Placental epithelial cell (primary cell): ENCODE measurements around the gene LRCOL1.

DNA sequence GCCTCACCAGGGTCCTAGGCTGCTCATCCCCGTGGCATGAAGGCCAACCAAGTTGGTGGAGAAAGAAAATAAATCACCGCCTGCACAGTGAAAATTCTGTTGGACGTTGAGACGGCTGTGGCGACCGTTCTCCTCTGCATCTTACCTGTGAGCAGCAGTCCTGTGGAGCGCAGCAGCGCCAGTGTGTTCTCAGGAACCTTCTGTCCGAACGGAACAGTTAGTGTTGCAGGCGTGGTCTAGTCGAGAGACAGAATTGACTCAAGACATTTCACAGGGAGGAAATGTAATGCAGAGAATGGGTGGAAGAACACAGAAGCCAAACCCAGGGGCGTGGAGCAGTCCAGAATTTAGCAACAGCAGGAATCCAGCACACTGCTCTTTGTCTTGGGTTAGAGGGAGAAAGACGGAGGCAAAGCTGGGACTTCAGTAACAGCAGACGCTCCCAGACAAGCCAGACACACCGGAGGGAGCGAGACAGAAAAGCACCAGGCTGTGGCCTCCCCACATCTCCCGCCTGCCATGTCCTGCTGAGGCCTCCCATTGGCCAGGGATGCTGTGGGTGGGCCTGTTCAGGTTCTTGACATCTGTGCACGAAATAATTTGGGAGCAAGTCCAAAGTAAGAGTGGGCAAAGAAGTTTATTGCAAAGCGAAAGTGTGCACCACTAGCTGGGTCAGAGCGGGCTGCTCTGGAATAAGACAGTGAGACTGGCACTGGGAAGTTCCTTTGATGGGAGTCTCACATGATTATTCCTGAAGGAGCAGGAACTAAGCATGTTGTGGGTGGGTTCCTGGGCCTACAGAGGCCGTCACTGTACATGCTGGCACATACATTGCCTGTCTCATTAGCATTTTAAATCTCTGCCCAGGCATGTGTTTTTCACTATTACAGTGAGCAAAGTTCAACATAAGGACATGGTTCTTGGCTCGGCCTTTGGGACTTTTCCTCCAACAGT lies 339.4 kb upstream of the SFSWAP start:
- CAGE, long polyA plus RNA, result no peak

- CAGE, long polyA plus RNA, result no peak
Measured at GRCh38 chr12:131434354-131435220, 276.3 kb upstream of the SFSWAP start.

DNA sequence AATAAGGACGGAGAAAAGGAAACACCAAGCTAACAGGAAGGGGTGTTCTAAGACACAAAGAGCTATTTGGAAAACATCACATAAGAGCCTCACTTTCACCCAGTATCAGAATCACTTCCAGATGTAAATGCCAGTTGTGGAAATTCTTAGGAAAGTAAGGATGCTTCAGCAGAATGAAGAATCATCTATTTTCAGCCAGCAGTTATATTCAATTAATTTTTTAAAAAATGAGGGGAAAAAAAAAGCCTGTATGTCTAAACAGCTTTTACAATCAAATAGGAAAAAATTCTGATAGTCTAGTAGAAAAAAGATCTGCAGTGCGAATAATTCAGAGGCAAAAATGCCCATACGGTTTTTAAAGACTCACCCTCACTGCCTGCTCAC lies 25.3 kb downstream of the SFSWAP start:
- CAGE, long polyA plus RNA, result no peak

- CAGE, long polyA plus RNA, result no peak
Measured at GRCh38 chr12:131916810-131917505, 12.1 kb upstream of the PUS1 start.

GRCh38 chr12:131989736-131990456 lies 40.2 kb downstream of the EP400 start:
- CAGE, long polyA plus RNA, result no peak

DNA sequence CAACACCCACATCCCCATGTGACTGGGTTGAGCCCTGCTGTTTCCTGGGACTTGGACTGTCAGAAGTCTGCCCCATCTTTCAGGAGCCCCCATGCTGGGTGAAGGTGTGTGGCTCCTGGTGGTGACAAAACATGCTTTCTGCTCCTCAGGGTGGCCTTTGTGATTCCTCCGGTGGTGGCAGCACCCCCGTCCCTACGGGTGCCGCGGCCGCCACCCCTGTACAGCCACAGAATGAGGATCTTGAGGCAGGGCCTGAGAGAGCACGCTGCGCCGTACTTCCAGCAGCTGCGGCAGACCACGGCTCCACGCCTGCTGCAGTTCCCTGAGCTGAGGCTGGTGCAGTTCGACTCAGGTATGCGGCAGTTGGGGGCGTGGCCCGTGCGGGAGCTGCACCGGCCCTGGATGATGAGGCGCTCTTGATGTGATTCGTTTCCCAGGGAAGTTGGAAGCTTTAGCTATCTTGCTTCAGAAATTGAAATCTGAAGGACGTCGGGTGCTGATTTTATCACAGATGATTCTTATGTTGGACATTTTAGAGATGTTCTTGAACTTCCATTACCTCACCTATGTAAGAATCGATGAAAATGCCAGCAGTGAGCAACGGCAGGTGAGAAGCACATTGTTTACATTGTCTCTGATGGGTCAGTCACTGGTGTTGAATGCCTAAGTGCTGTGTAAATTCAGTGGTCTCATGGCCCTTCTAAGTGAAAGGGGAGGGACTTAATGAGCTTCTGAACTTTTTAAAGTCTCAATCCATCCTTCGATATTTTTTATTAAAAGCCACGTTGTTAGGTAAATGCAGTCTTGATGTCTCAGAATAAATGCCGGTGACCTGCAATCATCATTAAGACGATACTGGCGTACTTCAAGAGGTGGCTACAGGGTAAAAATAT lies 80.1 kb downstream of the EP400 start:
- CAGE, long polyA plus RNA, result no peak

DNA sequence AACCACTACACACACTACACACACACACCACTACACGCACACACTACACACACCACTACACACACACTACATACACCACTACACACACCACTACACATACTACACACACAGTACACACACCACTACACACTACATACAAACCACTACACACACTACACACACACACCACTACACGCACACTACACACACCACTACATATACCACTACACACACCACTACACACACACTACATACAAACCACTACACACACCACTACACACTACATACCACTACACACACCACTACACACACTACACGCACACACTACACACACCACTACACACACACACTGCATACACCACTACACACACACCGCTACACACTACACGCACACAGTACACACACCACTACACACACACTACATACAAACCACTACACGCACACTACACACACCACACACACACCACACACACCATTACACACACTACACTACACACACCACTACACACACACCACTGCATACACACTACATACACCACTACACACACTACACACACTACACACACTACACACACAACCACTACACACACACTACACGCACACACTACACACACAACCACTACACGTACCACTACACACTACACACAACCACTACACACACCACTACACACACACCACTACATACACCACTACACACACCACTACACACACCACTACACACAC lies 11.8 kb downstream of the NOC4L start:
- CAGE, long polyA plus RNA, result no peak

DNA sequence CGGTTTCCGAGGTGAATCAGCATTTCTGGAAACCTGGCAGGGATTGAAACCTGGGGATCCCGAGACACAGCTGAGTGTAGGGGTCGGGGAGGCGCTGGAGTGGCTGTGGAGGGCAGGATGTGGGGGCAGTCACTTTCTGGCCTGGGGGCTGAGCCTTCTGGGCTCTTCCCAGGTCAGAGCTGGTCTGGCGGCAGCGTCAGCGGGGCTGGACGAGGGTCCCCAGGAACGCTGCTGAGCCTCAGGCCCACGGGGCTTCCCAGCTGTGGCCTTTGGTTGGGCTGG lies 23.7 kb downstream of the NOC4L start:
- CAGE, long polyA plus RNA, result no peak

- CAGE, long polyA plus RNA, result no peak
Measured at GRCh38 chr12:132444740-132445913, 44.8 kb upstream of the FBRSL1 start.

DNA sequence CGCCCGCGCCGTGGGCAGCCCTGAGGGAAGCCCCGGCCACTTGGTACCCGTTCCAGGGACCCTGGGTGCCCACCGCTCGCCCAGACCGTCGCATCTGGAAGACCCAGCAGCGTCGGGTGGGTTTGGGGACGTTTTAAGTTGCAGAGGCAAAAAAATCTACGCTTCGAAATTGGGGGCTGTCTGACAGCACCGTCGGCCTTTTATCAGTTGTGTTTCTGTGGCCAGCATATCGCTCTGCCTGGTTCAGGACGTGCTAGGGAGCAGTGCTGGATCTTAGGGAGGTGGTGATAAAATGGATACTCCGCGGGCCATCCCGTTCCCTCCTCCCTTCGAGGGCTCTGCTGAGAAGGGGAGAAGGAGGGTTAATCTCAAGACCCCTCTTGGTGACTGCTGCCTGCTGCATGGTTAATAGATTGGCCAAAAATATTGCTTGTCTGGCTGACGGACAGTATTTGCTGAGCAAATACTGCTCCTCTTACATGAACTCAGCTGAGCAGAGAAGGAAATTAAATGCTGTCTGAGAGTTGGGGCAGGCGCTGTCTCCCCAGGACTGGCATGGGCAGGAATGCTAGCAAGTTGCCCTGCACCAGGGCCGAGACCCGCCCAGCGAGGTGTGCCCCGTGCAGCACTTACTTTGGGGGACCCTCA lies 1.1 kb downstream of the FBRSL1 start:
- CAGE, long polyA plus RNA, result no peak

- CAGE, long polyA plus RNA, result no peak
Measured at GRCh38 chr12:132492412-132493033, 2.6 kb downstream of the FBRSL1 start.

GRCh38 chr12:132508146-132508909 lies 18.4 kb downstream of the FBRSL1 start:
- CAGE, long polyA plus RNA, result no peak

GRCh38 chr12:132603755-132604063 lies 6.7 kb downstream of the LRCOL1 start:
- CAGE, long polyA plus RNA, result no peak

DNA sequence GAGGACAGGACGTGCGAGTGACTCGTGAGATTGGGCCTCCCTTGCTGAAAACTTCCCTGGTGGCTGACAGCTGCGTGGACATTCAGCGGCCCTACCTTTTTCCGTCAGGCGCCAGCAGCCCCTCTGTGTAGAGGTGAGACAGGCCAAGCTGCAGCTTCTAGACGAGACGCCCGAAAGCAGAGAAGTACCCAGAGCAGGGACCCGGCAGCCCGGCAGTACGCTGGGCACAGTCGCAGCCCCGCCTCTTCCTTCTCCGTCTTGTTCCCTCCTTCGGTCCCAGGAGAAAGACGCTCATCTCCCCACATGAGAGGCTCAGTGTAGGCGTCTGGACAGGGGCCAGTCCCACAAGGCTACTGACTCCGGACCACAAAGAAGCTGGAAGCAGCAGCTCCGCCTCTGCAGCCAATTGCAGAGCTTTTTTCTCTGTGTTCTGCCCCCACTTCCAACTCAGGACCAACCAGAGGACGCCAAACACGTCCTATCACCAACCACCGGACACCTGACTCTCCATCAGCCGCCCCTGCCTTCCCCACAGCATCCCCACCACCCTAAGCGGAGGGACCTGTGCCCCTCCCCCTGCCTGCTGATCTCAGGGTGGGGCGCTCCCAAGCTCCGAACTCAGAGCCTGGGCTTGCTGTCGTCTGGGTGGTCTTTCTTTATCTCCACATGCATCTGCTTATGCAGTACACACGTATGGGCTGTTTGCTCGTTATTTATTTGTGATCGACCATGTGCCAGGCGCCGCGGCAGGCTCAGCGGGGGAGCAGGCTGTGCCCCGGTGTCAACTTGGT lies at the start of gene LRCOL1:
LRCOL1 (minus strand) TSS at position 355 of the 791 bp plus-strand sequence.
- CAGE, long polyA plus RNA, result no peak

DNA sequence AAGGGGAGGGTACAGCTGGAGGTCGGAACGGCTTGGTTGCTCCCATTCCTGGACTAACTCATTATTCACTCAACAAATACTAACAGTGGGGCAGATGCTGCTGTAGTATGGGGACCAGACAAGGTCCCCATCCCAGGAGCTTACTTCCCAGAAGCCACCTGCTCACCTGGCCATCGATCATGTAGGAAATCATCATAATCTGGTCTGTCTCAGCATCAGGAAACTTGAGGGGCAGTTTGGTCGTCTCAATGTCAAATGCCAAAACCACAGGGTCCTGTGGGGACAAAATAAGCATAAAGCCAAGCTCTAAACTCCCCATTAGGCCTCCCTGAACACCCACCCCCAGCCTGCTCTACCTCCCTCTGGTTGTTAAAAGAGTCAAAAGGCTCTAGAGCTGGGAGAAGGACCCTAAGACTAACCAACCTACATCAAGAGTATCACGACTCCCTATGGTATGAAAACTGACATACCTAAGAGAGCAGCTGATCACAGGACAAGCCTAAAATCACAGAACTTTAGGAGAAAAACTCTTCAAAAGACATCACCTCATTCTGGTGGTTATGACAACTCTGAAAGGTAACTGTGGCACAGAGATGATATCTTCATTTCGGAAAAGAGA lies 10.7 kb downstream of the POLE start:
- CAGE, long polyA plus RNA, result no peak

GRCh38 chr12:132872693-132873508 lies 14.5 kb downstream of the CHFR start:
- CAGE, long polyA plus RNA, result no peak